ENCODE measurements around the gene OGFOD3.

DNA sequence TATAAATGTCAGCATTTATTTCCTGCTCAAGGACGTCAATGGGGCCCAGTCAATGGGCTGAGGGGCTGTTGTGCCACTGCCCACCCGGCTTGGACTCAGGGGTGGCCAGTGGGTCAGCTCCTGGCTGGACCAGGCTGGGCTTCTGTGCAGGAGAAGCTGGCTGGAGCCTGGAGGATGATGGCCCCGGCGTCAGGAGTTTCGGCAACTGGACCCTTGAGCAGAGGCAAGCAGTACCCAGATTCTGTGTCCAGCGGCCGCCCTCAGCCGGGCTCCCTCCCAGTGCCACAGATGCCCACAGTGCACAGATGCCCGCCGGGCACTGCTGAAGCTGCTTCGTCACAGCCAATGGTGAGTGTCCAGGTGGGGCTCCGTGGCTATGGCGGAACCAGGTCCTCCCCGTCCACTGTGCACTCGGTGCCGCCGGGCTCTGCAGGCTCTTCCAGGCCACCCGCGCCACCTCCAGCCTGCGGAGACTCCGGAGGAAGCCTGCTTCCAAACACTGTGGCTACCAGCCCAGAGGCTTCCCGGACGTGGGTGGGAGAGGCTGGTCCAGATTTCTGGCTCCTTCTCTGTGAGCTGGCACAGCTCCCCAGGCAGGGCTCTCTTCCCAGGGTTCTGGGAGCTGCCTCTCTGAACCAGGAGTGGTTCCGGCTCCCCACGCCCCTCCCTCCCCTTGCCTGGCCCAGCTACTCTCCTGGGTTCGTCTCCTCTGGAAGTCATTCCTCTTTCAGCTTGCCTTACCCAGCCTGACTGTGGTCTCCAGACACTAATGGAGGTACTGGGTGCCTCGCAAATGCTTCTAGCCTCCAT, 2.8 kb upstream of the PYCR1 start:
- PRO-cap = no peak
- RAMPAGE, long total RNA, 4 experiments = no peak in any of the 4 experiments

DNA sequence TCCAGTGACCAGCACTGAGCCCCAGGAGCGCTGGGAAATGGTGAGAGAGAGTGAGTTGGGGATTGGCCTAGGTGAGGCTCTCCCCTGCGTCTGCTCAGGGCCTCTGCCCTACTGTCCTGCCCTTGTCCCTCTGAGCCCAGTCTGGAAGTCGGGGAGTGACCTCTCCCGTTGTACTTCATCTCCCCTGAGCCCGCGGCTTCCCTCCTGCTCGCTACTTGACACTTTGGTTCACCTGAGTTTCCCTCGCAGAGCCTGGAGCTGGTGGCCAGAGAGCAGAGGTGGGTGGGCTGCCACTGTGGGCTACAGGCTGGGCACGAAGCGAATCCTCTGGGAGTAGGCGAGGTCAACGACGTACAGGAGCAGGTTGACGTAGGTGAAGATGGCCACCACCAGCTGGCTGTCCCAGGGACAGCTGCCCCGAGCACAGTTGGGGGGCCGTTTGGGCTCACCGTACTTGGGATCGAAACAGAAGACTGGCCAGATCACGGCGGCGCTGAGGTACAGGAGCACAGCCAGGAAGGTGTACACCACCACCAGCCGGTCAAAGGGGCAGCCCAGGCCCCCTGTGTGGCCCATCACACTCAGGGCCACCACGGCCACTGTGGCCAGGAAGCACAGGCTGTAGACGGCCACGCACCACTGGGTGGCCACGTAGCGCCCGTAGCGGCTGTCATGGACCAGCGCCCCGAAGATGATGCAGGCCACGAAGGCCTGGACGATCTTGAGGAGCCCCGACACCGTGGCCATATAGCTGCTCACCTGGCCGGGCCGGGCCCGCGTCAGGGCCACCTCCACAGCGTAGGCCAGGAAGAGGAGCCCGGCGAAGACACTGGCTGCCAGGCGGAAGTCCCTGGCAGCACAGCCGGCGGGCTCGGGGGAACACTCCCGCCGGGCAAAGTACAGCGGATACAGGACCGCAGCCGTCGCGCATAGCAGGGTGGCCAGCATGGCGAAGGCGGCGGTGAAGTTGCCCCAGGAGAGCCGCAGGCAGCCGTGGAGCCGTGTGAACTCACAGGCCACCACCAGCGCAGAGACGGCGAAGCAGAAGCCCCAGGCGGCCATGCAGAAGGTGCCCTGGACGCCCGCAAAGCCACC, 3.8 kb upstream of the PYCR1 start:
- PRO-cap = no peak
- RAMPAGE, long total RNA, 4 experiments = no peak in any of the 4 experiments

- PRO-cap = no peak
- RAMPAGE, long total RNA, 4 experiments = no peak in any of the 4 experiments
Observed at GRCh38 chr17:81962489-81962881, 1.5 kb upstream of the NOTUM start.

GRCh38 chr17:82003492-82004293, 19.0 kb downstream of the CENPX start:
- PRO-cap = no peak
- RAMPAGE, long total RNA, 4 experiments = no peak in any of the 4 experiments

- PRO-cap = no peak
- RAMPAGE, long total RNA, 4 experiments = no peak in any of the 4 experiments
Observed at GRCh38 chr17:82024906-82025539, 1.9 kb downstream of the LRRC45 start.

GRCh38 chr17:82054363-82055254, 2.9 kb downstream of the GPS1 start:
- PRO-cap = no peak
- RAMPAGE, long total RNA, 4 experiments = no peak in any of the 4 experiments

- PRO-cap = no peak
- RAMPAGE, long total RNA, 4 experiments = start-site peak on the minus strand in 1 of 4 experiments, at chr17:82078554-82078817 at its widest, 241 reads per replicate
Observed at GRCh38 chr17:82077829-82078871, 12.5 kb upstream of the DUS1L start.

GRCh38 chr17:82080012-82080694, 14.5 kb upstream of the DUS1L start:
- PRO-cap = no peak
- RAMPAGE, long total RNA, 4 experiments = start-site peak on the minus strand in 2 of 4 experiments, at chr17:82080141-82080394 at its widest, 106 to 241 reads per replicate

DNA sequence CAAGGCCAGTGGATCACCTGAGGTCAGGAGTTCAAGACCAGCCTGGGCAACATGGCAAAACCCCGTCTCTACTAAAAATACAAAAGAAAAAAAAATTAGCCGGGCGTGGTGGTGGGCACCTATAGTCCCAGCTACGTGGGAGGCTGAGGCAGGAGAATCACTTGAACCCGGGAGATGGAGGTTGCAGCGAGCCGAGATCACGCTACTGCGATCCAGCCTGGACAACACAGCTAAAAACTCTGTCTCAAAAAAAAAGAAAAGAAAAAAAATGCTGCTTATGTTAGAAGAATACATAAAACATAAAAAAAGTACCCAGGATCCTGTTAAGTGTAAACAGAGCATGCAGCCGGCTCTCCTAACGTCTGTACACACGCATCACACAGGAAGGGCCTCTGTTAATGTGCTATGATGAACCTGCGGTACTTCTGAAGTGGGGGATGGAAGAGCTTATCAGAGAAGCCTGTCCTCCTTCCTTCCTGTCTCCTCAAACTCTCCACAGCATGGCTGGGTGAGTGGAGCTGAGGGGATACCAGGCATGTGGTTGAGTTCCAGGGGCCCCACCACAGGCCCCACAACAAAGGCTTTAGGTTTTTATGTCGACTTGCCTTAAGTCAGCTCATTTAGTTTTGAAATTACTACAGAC, 12.0 kb downstream of the CCDC57 start:
- PRO-cap = no peak
- RAMPAGE, long total RNA, 4 experiments = no peak in any of the 4 experiments

- PRO-cap = no peak
- RAMPAGE, long total RNA, 4 experiments = no peak in any of the 4 experiments
Observed at GRCh38 chr17:82249256-82249771, 20.5 kb downstream of the SLC16A3 start.

GRCh38 chr17:82253324-82253831, 20.1 kb downstream of the CSNK1D start:
- PRO-cap = no peak
- RAMPAGE, long total RNA, 4 experiments = no peak in any of the 4 experiments

DNA sequence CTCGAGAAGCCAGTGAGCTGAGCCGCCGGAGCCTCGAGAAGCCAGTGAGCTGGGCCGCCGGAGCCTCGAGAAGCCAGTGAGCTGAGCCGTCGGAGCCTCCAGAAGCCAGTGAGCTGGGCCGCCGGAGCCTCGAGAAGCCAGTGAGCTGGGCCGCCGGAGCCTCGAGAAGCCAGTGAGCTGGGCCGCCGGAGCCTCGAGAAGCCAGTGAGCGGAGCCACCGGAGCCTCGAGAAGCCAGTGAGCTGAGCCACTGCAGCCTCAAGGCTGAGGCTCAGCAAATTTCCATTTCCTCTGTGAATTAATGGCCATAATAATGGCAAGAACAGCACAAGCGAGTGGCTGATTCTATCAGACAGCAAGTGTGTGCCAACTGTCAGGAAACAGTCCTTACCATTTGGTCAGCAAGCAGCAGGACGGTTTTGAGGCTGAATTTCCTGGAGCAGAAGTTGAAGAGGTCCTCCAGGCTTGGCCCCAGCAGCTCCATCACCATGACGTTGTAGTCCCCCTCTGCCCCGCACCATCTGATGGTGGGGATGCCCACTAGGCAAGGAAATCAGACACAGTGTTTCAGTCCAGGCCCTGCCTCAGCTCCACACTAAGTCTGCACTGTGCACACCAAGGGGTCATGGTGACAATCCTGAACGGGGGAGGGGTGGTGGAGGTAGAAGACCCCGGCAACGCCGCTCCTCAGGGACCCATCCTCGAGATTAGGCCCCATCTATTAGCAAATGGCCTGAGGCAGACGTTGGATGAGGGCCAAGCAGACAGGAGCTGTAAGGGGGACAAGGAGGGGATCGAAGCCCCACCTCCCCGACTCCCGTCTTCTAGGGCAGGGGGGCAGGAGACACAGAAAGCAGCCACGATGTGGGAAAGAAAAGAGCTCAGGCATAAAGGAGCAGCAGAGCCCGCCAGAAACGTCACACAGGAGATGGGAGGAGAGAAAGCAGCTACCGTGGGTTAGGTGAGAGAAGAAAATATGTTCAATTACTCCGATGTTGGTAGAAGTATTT, 18.2 kb downstream of the CSNK1D start:
- PRO-cap = no peak
- RAMPAGE, long total RNA, 4 experiments = no peak in any of the 4 experiments

DNA sequence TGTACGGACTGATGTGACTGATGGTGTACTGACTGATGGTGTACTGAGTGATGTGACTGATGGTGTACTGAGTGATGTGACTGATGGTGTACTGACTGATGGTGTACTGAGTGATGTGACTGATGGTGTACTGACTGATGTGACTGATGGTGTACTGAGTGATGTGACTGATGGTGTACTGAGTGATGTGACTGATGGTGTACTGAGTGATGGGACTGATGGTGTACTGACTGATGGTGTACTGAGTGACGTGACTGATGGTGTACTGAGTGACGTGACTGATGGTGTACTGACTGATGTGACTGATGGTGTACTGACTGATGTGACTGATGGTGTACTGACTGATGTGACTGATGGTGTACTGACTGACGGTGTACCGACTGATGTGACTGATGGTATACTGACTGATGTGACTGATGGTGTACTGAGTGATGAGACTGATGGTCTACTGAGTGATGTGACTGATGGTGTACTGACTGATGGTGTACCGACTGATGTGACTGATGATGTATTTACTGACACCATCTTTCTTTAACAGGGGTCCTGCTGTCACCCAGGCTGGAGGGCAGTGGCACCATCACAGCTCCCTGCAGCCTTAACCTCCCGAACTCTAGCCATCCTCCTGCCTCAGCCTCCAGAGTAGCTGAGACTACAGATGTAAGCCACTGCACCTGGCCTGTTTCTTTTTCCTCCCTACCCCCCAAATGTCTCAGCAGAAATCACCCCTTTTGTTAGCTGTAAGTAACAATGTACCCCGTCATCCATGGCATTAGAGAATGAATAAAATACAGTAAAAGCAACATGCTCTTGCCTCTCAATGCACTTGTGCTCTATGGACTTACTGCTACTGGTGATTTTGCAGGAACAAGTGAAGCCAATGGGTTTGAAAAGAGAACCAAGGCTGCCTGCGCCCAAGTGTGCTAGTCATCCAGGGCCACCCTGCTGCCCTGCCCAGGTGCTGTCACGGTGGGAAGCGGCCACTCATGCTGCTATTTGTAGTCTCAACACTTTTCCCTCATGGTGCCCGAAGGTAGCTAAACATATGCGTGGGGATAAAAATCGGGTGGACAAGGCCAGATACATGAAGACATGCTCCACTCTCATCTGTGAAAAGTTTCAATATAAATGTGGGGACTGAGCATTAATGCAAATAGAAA, 12.8 kb downstream of the CSNK1D start:
- PRO-cap = no peak
- RAMPAGE, long total RNA, 4 experiments = no peak in any of the 4 experiments

- PRO-cap = no peak
- RAMPAGE, long total RNA, 4 experiments = no peak in any of the 4 experiments
Observed at GRCh38 chr17:82261842-82262295, 11.6 kb downstream of the CSNK1D start.

- PRO-cap = no peak
- RAMPAGE, long total RNA, 4 experiments = no peak in any of the 4 experiments
Observed at GRCh38 chr17:82322004-82322505, 4.6 kb upstream of the CD7 start.

GRCh38 chr17:82417836-82419217, at the start of gene OGFOD3:
Gene OGFOD3 (minus strand): TSS chr17:82418586.
- PRO-cap = no peak
- RAMPAGE, long total RNA, 4 experiments = start-site peak on the plus strand in 1 of 4 experiments, at chr17:82418696-82418721 at its widest, 36 reads per replicate

GRCh38 chr17:82528674-82529311, 9.3 kb downstream of the FOXK2 start:
- PRO-cap = no peak
- RAMPAGE, long total RNA, 4 experiments = no peak in any of the 4 experiments

DNA sequence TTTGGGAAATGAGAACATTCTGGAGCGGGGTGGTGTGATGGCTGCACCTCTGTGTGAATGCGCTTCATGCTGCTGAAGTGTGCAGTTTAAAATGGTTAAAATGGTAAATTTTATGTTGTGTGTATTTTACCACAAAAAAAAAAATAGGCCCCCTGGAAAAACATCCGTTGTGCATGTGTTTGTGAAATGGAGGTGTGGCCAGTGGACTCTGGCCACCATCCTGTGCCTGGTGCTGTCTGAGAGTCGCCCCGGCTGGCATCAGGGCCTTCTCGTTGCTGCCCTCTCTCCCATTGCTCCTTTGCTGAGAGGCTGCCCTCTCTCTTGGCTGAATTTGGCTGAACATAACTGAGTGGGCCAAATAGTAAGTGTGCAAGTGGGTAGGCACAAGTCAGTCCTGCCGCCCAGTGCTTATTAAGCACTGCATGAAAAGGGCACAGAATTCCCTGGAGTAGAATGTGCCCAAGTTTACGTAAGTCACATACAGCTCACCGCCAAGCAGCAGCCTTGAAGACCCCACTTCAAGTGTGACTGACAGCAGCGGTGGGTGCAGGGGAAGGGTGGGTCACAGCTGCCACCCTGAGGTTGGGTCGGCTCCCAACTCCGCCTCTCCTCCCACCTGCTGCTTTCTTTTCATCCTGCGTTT, 46.7 kb downstream of the FOXK2 start:
- PRO-cap = no peak
- RAMPAGE, long total RNA, 4 experiments = no peak in any of the 4 experiments

DNA sequence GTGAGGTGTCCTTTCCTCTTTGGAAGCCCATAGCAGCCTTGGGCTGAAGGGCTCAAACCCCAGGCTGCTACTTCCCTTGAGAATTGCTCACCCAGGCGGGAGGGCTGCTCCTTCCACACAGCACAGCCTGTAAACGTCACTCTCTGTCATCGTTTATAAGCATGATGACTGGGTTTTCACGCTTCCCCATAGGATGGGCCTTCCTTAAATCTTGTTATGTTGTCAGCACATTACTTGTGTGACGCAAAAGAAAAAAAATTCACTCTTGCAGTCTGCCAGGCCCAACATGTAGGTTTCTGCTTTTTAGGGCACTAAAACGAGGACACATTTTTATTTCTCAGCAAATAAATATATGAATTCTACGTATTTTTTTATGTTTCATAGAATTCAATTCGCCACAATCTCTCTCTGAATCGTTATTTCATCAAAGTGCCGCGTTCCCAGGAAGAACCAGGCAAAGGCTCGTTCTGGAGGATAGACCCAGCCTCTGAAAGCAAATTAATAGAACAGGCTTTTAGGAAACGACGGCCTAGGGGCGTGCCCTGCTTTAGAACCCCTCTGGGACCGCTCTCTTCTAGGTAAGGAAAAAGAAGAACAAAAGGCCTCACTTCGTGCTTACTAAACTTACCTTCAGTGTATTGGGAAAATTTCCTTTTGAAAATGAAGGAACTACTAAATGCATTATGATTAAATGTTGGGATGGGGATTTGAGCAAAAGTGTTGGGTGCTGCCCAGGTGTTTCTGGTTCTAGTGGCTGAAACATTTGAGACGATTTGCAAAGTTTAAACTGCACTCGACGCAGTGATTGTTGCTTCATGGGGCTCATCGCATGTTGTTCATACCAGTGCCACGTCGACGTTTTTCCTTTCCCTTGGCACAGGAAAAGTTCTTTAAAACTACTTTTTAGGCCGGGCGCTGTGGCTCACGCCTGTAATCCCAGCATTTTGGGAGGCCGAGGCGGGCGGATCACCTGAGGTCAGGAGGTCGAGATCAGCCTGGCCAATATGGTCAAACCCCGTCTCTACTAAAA, 63.1 kb downstream of the FOXK2 start:
- PRO-cap = no peak
- RAMPAGE, long total RNA, 4 experiments = no peak in any of the 4 experiments

DNA sequence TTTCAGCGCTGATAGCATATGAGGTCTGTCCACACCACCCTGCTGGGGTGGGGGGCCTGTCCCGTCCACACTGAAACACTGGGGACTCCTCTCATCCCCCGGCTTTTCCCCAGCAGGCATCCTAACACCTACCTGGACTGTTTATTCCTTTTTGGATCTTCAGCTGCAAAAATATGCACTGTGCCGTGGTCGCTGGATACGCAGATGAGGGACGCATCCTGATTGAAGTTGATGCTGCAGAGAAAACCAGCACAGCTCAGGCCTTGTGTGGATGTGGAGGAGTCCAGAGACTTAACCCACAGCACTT, 31.1 kb downstream of the WDR45B start:
- PRO-cap = no peak
- RAMPAGE, long total RNA, 4 experiments = no peak in any of the 4 experiments

All from omental fat pad (tissue), 4 donors.